Choroid plexus epithelial cell (primary cell): ENCODE results near the genes CAMK2D, UGT8, SYNPO2 and MYOZ2.

DNA sequence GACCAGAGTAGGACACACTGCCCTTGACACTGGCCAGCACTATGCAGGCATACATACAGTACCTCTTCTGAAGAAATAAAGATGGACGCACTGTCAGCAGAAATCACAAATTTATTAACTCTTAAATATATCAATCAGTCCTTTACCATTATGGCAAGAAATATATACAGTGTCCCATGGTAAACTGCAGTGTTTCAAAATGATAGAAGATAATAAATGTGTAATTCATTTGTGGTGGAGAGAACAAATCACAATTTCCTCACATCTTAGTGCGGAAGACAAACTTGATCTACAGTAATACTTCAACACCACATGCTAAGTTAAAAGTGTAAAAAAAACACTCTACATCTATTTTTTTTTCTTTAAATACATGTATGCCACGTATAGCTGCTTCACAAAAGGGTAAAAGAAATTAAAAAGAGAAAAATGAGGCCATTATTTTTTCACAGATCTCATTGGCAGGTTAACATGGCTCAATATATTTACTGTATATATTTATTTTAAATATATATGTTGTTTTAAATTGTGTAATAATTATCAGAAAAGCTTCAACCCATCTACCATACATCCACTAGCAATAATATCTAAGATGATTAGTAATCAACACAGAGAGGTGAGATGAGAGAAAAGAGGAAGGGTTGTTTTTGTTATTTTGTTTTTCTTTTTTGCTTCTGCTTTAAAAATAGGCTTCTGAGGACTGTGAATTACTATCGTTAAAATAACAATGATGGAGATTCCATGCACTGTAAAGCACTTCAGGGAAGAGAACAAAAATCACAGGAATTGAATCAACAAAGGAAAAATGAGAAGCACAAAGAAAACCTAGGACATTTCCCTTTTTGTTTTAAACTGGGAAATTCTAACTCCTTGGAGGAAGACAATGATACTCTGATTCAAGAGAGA, 309.0 kb downstream of the CAMK2D start:
- RRBS: no CpG with 5 or more reads among the region's 4 CpGs

- RRBS: no CpG with 5 or more reads among the region's 2 CpGs
Measured at GRCh38 chr4:113639272-113639856, 122.2 kb downstream of the CAMK2D start.

- RRBS: 2% methylated on average over 12 of the region's 59 CpGs
Measured at GRCh38 chr4:113761654-113762476, at the start of gene CAMK2D. Gene CAMK2D (minus strand): TSS chr4:113761738.

- RRBS: no CpG with 5 or more reads among the region's 35 CpGs
Measured at GRCh38 chr4:113978542-113979361, 695 bp downstream of the ARSJ start.

DNA sequence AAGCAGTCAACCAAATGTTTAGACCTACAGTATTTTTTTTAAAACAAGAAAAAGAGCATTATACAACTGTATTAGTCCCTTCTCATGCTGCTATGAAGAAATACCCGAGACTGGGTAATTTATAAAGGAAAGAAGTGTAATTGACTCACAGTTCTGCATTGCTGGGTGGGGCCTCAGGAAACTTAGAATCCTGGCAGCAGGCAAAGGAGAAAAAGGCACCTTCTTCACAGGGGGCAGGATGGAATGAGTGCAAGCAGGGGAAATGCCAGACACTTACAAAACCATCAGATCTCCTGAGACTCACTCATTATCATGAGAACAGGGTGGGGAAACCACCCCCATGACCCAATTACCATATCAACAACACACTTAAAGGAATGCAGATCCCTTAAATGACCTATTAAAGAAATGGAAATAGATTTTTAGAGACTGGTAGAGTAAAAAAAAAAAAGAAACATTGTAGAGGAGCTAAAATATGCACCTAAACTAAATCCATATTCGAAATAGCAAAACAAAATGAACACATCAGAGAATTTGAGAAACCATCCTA, 104.4 kb upstream of the UGT8 start:
- RRBS: no CpG with 5 or more reads among the region's 2 CpGs

- RRBS: 2% methylated on average over 8 of the region's 85 CpGs
Measured at GRCh38 chr4:114598220-114599218, at the start of gene UGT8. Gene UGT8 (plus strand): TSS chr4:114598807.

- RRBS: no CpG with 5 or more reads among the region's 3 CpGs
Measured at GRCh38 chr4:114601597-114602154, 3.1 kb downstream of the UGT8 start.

- RRBS: no CpG with 5 or more reads among the region's 4 CpGs
Measured at GRCh38 chr4:118277217-118277749, 75.5 kb downstream of the PRSS12 start.

- RRBS: no CpG with 5 or more reads among the region's 30 CpGs
Measured at GRCh38 chr4:118888557-118889328, at the start of gene SYNPO2. Gene SYNPO2 (plus strand): TSS chr4:118888854.

DNA sequence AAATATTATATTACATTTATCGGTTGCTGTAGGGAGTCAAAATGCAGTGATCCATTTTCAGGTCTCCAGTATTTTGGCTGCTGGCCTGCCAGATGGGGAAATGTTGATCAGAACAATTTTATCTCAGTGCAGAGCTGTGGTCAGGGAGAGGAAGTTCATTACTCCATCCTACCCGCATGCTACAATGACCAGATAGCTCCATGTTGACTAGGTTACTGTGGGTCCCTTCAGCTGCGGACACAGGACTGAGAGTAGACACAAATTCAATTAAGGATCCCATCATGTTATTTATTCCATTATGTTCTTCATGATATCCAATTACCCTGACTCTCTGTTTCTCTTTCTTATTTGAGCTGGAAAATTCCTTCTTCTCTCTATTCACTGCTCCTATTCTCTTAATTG, 16.3 kb downstream of the SYNPO2 start:
- RRBS: no CpG with 5 or more reads among the region's 3 CpGs

DNA sequence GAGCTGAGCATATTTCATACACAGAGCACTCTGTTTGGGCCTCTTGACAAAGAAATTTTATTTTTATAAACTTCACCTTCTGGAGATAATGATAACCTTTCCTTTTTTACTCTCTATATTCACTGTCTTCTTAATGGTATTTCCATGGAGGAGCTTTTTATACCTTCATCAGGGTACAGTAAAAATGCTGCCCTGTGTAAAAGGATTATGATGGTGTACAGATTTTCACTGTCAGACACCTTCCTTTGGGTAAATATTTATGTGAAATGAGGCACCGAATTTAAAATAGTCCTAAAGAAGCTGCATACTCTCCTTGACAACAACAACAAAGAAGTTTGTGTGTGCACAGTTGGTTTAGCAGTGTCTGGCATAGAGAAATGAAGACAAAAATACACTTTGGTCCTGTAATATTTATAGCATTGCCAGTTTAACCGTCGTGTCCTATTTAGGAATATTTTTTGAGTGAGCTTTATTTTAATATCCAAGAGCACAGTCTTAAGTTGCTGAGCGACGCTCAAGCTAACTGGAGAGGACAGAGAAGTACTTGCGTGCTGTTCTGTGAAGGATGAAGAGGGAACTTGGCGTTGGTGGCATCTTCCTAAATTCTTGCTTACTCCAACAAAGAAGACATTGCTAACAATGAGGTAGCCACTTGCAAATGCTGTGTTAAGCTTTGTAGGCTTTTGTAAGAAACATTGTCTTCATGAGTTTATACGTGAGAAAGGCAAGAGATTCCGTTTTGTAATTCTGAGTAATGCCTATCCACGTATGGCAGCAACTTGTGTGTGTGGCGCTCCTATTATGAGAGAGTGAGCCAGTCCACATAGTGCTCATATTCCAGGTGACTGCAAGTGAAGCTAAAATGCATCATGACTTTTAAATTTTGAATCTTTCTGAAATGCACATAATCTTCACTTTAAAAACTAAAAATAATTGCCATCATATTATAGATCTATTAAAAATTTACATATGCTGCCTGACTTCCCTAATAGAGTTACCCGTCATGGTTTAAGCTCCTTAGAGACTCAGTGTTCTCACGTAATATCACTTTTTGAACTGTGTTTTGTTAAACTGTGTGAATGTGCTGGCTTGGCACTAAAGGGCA, 50.5 kb downstream of the SYNPO2 start:
- RRBS: no CpG with 5 or more reads among the region's 13 CpGs

DNA sequence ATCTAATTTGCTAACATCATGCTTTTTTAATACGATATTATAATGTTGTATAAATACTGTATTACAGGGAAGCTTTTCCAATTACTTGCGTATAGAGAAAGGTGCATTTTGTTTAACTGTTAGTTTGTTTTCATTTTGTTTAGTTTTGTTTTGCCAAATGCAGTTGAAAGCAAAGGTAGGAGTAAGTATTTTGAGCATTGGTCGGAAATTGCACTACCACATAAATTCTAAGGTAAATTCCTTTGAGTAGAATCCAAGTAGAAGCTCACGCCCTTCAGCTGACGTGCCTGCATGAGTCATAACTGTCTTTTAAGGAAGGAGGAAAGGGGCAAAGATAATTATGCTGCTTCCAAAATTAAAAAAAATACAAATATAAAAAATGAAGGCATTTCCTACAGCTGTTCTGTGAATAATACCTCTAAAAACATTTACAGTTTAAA, 110.3 kb upstream of the MYOZ2 start:
- RRBS: no CpG with 5 or more reads among the region's 5 CpGs

DNA sequence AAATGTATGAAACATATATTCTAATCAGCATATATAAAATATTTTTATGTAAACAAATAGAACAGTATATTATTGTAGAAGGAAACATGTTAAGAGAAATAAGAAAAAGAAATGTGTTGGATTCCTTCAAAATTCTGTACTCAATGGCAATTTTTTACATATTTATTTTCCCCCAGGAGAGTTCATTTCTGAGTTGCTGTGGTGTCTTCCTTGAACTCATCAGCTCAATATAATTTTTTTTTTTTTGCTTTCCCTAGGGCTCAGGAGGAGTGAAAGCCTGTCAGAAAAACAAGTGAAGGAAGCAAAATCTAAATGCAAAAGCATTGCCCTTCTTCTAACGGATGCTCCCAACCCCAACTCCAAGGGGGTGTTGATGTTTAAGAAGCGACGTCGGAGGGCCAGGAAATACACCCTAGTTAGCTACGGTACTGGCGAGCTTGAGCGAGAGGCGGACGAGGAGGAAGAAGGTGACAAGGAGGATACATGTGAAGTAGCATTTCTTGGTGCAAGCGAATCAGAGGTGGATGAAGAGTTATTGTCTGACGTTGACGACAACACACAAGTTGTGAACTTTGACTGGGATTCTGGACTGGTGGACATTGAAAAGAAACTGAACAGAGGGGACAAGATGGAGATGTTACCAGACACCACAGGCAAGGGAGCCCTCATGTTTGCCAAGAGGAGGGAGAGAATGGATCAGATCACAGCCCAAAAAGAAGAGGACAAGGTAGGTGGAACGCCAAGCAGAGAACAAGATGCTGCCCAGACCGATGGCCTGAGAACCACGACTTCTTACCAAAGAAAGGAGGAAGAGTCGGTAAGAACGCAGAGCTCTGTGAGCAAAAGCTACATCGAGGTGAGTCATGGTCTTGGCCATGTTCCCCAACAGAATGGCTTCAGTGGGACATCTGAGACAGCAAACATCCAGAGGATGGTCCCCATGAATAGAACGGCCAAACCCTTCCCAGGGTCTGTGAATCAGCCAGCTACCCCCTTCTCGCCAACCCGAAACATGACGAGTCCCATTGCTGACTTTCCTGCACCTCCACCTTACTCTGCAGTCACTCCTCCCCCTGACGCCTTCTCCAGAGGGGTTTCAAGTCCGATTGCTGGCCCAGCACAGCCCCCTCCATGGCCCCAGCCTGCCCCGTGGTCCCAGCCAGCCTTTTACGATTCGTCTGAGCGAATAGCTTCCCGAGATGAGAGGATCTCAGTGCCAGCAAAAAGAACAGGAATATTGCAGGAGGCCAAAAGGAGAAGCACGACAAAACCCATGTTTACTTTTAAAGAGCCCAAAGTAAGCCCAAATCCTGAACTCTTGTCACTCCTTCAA, 105.6 kb upstream of the MYOZ2 start:
- RRBS: no CpG with 5 or more reads among the region's 30 CpGs

- RRBS: no CpG with 5 or more reads among the region's 7 CpGs
Measured at GRCh38 chr4:119031619-119032439, 103.8 kb upstream of the MYOZ2 start.

- RRBS: no CpG with 5 or more reads among the region's 6 CpGs
Measured at GRCh38 chr4:119041849-119042361, 93.7 kb upstream of the MYOZ2 start.

DNA sequence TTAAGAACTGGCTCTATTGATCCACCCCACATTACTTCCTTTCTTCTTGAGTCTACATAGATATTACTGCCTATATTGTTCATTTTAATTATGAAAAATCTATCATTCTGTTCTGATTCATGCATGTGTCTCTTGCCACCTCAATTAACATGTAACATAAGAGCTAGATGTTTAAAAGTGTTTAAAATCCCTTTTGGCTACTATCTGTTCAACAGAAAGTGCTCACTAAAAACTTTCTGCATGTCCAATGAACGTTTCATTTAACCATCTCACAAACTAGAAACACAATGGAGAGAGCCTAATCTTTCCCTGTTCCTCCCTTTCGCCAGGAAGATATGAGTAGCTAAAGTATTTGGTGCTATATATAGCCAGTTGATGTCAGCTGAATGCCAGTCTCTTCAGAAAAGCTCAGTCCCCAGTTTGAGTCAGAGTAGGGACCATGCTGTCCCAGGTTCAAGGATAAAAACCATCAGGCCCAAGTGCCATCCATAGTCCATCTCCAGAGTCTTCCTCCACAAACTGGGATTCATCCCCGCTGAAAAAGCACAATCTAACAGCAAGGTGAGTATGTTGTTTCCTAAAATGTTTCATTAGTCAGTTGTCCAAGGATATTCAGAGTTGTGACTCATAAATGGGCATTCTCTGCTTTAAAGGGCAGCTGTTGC, at the start of gene MYOZ2:
TSS of gene MYOZ2 (plus strand) at position 411 of the 665 bp plus-strand sequence.
- RRBS: no CpG with 5 or more reads among the region's 3 CpGs

- RRBS: no CpG with 5 or more reads among the region's 2 CpGs
Measured at GRCh38 chr4:119139612-119140067, 4.0 kb downstream of the MYOZ2 start.